H7 (cell line): ENCODE data around the genes MED17, HEPHL1, PIWIL4 and KDM4E.

- RAMPAGE, long total RNA = no peak
Observed at GRCh38 chr11:93731973-93732933, 9.0 kb downstream of the TAF1D start.

- RAMPAGE, long total RNA = no peak
Observed at GRCh38 chr11:93783723-93784468, at the start of gene MED17. Gene MED17 (plus strand): TSS chr11:93784282.

DNA sequence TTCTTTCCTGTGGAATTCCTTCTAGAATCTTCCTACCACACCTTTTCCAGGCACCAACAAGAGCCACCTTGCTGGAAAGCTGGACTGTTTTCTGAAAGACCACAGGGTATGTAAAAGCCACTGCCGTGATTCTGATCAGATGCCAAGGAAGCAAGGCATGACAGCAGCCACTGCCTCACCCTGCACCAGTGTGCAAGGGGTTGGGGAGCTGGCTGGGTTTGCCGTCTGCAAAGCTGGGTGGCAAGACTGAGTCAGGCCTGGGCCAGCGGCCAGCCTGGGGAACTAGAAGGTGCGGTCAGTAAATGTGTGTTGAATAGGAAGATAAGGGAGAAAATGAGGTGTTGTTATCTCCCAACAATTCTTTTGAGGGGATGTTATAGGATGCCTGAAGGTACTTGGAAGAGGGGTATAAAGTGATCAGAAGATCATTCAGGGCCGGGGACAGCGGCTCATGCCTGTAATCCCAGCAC lies 8.0 kb downstream of the VSTM5 start:
- RAMPAGE, long total RNA = no peak

DNA sequence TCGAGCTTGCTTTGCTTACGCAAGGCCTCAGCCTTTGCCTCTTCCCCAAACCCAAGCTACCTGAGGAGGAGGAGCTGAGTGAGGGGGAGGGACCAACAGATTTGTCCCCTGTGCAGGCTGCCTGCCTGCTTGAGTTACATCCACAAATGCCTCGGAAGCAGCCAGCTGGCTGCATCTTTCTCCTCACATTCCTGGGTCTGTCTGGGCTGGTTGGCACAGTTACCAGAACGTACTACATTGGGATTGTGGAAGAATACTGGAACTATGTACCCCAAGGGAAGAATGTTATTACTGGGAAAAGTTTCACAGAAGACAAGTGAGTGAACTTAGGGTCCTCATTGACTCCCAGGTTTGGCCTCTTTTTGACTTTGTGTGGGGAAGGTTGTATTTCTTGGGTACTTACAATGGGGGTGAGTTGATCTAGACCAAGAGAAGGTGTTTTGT lies at the start of gene HEPHL1:
HEPHL1 (plus strand) TSS at position 132 of the 444 bp plus-strand sequence.
- RAMPAGE, long total RNA = no peak

DNA sequence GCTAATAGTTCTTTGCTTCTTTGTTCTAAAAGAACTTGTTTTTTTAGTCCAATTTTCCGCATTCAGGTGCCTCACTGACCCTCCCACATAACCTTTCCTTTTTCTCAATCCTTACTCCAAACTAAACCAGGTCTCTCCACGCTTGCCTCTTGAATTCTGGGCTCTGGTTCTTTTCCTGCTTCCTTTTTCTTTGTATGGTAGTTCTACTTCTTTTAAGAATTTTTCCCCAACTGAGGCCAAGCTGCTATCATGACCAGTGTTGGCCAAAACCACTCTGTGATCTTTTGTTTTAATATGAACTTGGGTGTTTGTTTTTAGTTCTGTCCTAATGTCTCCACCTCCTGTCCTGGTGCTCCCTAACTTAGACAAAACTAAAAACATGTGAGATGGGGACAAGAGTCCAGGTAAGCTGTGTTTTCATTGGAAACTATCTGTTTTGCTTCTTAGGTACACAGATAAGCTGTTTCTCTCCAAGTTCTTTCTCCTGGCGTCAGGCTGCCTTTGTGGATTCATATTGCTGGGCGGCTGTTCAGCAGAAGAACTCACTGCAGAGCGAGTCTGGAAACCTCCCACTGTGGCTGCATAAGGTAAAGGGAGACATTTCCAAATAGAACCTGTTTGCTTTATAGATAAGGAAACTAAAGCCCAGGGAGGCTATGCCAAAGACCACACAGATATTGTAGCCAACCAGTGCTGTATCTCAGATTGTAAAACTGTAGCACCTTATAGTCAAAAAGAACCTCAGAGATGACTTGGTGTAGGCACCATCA lies 24.6 kb downstream of the PANX1 start:
- RAMPAGE, long total RNA = no peak

DNA sequence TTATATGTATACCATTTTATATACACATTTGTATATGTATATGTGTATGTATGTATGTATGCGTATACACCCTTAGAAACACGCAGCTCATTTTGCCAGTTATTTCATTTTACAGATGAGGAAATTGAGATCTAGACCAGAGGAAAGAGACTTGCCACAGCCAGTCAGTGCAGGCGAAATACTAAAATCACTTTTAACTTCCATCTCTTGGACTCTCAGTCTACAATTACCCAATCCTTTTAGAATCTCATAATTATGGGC lies 638 bp downstream of the C11orf97 start:
- RAMPAGE, long total RNA = no peak

GRCh38 chr11:94566975-94567745 lies at the start of gene PIWIL4:
Gene PIWIL4 (plus strand): TSS chr11:94567368.
- RAMPAGE, long total RNA = no peak

DNA sequence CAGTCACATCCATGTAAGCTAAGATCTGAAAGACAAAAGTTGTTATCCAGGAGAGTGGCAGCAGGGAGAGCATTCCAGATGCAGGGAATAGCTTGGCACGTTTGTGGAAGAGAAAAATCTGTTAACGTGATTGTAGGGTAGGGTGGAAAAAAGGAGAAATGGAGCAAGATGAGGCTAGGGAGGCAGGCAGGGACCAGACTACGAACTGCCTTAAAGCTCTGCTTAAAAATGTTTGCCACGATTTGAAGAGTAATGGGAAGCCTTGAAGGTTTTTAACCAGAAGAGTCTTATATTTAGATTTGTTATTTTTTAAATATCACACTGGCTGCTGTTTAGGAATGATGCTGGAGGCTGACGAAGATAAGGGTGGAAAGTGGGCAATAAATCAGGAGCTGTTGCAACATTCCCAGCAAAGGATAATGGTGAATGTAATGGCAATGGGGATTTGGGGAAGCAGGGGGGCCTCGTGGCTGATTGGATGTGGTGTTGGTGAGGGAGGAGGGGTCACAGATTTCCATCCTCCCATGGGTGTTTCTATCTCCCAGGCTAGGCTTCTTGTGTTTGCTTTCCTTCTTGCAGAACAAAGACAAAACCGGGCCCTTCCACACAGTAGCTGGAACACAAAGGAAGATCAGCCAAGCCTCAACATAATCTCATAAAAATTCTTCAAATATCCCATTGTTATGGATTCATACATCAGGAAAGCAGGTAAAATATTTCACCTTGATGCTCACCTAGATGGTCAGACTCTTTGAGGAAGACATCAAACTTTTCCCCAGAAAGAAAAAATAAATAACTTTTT lies 80.7 kb downstream of the PIWIL4 start:
- RAMPAGE, long total RNA = no peak

DNA sequence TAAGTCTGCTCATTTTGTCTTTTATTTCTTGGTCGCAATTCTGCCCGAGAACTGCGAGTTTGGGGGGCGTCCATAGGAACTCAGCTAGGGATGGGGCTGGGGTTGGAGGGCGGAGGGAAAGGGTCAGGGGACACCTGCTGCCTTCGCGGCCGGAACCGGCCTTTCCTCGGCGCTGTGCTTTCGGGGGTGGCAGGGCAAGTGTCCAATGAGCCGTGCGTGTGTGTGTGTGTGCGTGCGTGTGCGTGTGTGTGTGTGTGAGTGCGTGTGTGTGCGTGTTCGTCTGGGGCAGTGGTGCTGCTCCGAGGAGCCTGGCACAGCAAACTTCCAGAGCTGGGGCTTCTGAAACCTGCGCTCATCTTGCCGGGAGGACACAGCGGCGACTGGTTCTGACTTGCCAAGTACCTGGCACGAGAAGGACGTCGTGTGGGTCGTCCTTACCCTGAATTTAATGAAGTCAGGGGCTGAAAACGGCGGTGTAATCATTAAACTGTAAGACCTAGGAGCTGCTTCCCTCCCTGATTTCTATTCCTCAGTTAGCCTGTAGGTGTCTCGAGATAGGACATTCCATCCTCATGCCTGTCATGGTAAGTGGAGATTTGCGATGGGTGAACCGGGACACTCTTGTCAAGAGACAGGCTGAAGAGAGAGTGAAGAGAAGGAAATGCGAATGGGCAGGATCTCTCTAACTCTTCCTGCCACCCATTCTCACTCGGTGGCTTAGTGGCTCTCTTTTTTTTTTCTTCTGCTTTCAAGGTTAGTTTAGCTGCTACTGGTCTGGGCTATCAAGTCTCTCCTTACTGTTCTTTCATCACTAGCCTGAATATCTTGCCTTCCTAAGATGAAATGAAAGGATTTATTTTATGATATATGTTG lies 26.9 kb upstream of the AMOTL1 start:
- RAMPAGE, long total RNA = no peak

- RAMPAGE, long total RNA = no peak
Observed at GRCh38 chr11:94880337-94880977, 92.9 kb downstream of the CWC15 start.

DNA sequence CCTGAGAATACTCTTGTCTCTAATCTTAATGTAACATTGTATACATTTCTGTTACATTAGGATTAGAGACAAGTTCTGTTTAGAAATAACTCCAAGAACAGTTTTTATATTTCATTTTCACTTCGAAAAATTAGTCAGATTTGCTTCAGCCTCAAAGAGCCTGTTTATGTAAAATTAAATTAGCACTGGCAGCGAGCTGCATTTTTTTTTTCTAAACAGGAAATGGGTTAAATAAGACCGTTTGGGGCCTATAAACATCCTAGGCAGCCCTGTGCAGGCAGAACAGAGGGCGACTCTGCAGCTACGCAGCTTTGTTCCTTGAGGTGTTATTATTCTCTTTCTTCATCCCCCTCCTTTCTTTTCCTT lies 48.8 kb downstream of the CWC15 start:
- RAMPAGE, long total RNA = no peak

DNA sequence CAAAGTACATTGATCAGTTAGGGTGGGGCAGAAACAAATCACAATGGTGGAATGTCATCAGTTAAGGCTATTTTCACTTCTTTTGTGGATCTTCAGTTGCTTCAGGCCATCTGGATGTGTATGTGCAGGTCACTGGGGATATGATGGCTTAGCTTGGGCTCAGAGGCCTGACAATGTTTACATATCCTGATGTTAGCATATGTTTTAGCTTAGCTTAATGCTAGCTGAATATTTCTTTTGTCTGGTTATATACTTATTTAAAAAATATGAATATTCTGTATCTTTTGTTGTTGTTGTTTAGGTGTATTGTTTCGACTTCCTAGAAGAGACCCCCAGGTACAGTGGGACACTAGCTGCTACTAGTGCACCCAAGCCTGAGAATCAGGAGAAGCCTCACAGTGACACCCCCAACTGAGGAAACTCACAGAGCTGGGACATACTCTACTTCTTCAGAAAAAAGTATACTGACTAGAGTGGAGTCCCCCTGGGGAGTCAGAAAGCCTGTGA lies at the start of gene KDM4E:
KDM4E (plus strand) TSS at position 369 of the 507 bp plus-strand sequence.
- RAMPAGE, long total RNA = no peak

DNA sequence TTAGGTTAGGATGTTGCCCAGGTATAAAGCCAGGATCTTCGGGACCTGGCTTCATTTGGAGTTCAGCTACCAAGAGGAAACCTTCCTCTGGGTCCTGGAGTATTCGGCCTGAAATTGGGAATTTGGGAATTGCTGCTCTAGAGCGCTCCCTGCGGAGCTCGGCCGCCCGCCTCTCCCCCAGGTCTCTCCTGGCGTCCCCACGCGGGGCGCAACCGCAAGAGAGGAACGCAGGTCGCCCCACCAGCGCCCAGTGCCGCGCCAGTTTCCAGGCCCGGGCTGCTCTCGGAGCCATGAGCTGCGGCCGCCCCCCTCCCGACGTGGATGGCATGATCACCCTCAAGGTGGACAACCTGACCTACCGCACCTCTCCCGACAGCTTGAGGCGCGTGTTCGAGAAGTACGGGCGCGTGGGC lies 12.2 kb downstream of the KDM4E start:
- RAMPAGE, long total RNA = no peak

- RAMPAGE, long total RNA = no peak
Observed at GRCh38 chr11:95076518-95076997, 9.8 kb downstream of the SRSF8 start.

DNA sequence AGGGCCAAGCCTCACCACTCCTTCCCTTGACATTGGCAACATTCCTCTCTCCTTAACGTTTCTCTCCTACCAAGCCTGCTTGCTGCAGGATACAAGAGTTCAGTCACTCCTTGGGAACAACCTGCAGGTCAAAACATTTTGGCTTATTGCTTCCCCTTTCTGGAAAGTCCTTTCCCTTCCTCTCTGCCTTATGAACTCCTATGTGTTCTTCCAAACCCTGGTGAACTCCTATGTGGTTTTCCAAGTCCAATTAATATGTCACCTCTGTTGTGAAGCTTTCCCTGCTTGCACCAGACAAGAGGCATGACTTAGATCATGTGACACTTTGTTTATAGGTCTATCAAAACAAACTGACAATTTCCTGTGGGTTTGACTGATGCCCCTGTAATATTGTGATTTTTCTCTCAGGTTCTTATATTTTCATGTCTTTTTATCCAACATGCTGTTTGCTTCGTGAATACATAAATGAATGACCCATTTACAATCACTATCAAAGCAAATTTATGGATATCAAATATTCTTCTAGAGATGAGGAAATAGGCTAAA lies 64.2 kb downstream of the ENDOD1 start:
- RAMPAGE, long total RNA = no peak

DNA sequence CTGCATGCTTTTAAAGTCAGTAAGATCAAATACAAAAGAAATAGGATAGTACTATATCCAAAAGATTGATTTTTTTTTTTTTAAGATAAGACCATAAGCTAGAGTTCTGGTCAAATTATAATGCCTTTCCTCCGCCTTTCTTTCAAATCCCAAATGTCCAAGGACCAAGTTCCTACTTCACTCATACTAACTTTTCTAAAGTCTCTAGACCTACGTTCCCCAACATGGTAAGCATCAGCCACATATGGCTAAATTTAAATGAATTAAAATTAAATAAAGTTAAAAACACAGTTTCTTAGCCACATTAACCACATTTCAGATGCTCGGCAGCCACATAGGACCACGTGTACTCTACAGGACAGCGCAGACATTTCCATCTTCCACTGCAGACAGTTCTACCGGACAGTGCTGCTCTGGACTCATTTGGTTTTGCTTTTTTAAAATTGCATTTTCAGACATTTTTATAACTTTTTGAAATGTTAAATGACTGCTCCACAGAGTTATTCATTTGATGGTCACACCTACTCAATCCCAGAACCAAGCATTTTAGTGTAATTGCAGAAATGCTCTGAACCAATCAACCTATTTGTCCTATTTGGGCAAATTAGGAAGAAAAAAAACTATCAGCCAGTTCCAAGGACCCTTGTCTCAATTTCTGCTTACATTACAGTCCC lies 34.5 kb downstream of the SESN3 start:
- RAMPAGE, long total RNA = no peak

- RAMPAGE, long total RNA = no peak
Observed at GRCh38 chr11:95338247-95338577, 107.2 kb upstream of the SESN3 start.

GRCh38 chr11:95495538-95496263 lies 264.7 kb upstream of the SESN3 start:
- RAMPAGE, long total RNA = no peak

DNA sequence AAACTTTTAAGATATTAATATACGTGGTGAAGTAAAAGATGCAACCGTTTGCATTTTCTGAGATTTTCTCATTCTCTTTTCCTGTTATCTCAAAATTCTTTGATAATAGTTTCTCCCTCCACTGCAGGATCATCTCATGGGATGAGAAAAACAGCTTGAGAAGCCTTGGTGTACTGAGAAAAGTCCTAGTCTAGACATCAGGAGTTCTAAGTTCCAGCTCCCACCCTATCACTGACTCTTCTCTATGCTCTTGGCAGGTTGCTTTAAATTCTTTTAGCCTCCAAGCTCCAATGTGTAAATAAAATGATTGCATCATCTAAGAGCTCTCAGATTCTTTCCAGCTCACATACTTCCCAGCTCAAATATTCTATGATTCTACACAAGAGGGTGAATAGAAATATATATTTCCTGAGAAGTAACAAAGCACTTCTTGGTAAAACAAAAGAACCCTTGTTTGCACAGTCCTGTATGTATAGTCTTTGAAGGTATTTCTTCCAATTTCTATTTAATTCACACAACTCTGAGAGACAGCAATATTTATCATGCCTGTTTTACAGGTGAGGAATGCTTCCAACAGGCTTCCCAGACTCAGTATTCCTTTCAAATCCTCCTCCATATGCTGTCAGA lies 109.0 kb downstream of the FAM76B start:
- RAMPAGE, long total RNA = no peak

- RAMPAGE, long total RNA = no peak
Observed at GRCh38 chr11:95688443-95688713, 101.2 kb downstream of the FAM76B start.